ENCODE data around the gene PLEKHJ1.

DNA sequence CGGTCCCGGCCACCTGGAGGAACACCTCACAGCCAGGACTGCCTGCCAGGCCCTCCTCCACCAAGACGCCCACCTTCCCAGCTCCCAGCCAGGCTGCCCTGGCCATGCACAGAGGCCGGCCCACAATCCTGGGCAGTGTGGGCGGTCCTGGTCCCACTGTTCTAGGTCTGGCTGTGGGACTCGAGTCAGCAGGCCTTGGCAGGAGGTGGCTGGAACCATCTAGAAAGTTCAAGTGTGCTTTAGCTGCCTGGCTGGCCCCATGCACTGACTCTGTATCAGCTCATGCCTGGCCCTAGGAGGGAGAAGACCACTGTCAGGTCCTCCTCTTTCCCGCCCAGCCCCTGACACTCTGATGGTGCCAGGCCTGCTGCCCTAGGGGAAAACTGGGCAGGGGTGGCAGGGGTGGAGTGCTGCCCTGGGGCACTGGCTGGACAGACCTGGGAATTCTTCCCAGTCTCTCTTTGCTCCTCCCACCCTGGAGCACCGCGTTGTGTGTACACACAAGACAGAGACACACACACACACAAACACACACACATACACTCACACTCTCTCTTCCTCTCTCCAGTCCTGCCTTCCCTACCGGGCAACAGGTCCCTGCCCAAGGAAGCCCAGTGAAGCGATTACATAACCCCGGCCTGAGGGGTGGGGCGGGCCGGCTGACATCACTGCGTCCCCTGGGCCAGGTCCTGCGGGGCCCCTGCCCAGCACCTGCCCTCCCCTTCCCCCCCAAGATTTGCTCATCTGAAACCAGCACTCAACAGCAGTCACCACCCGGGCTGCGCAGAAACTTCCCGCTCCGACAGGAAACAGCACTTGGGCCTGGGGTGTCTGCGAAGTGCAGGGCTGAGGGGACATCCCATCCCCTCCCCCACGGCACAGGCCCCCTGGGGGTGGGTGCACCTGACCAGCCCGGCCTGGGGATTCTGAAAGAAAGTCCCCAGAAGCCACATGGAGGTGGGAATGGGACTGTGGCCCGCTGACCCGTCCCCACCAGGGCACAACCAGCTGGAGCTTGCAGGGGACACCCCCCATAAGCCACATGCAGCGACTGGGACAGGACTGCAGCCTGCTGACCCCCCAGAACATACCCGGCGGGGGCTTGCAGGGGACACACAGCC, 1.3 kb downstream of the MKNK2 start:
- PRO-cap, result bidirectional peak, plus-strand start at position 275 of the sequence, minus-strand start at position 93 of the sequence; unidirectional peak, plus-strand start at position 786 of the sequence
- RRBS, 2 experiments, result 2% methylated on average over 4 to 7 of the region's 28 CpGs

DNA sequence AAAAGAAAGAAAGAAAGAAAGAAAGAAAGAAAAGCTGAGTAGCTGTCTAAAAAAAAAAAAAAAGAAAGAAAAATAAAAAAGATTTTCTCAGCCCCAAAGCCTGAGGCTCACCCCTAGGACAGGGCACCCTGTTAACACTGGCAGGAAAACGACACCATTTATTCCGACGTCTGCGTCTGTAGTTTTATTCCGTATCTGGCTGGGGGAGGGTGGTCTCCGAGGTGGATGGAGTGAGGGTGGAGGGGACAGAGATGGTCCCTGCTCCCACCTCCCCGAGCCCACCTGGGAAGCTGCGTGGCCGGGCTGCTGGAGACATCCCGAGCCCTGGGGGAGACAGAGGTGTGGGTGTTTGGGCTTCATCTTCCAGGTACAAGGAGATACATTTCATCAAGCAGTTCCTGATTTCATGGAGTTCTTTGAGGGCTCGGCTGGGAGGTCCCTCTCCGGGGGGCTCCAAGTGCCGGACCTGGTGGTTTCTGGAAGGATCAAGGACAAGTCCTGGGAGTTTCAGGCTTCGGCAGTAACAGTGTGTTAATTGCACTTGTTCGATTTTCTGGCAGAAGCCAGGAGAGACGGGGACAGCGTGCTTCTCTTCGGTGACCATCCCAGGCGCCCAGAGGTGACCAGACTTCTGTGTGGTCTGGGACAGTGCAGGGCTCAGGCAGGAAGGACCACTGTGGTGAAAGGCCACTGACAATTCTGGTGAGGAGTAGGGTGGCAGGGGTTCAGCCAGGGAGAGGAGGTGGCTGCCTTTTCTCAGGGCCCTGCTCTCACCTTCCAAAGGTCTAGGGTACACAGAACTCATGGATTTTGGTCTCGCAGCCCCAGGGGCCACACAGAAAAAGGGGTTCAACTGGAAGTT, 20.1 kb upstream of the MKNK2 start:
- PRO-cap, result no peak
- RRBS, 2 experiments, result no CpG with 5 or more reads among the region's 20 CpGs

DNA sequence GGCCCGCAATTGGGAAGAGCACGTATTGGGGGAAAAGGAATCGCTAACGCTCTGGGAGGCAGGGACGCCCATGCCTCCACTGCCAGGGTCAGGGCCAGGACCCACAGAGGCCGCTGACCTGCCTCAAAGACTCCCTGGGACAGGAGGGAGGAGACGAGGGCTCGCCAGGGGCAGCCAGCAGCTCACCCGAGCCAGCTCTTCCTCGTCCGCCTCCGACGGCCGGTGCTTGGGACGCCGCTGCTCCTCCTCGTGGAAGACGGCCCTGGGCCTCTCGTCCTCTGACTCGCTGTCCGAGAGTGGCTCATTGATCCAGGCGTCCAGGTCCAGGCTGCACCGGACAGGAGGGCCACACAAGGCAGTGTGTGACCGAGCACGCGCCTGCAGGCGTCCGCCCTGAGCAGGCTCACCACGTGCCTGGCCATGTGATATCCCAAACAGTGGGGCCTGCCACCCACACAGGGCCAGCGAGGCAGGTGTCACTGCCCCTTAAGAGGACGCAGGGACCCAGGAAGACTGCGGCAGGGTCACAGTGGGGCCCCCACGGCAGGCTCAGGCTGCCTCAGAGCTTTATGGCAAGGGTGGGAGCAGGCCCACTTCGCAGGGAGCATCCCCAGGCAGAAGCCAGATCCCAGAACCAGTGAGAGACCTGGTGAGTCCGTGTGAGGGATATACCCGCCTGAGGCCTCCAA, 19.8 kb downstream of the IZUMO4 start:
- PRO-cap, result no peak
- RRBS, 2 experiments, result 98 to 100% methylated on average over 4 to 6 of the region's 36 CpGs

DNA sequence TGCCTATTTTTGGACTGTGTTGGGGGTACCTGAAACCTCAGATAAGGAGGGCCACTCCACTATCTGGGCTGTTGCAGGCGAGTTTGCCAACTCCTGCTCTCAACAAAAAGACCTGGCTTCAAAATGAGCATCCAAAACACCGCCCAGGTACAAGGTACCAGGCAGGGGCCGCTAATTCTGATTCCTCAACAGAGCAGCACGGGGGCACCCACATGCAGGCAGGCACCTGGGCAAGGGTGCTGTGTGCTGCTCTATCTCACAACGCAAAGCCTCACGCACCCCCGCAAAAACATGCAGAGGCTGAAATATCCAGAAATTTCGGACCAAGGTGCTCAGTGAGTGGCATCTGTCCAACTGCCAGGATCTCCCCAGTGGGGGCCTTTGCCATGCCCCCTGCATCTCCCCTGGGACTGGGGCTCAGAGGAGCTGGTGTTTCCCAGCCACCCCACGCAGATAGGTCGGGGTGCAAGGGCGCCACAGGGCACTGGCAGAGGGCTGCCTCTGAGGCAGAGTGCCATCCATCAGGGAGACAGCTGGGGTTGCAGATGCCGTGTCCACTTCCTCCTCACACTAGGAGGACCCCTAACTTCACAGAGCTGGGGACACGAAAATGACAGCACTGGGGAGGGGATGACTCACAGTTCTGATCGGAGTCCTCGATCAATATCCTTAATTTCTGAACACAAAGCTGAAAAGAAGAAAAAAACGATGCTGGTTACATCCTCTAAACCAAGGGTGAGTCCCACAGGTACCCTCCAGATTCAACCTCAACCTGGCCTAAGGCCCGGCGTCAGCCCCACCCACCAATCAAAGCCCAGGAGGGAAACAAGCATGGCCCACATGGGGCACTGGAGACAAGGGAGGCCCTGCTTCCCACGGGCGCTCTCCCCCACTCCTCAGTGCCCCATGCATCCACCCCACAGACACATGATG, 26.3 kb downstream of the IZUMO4 start:
- PRO-cap, result no peak
- RRBS, 2 experiments, result no CpG with 5 or more reads among the region's 20 CpGs

GRCh38 chr19:2127691-2128340, 23.6 kb downstream of the AP3D1 start:
- PRO-cap, result no peak
- RRBS, 2 experiments, result 29 to 75% methylated on average over 1 of the region's 24 CpGs

DNA sequence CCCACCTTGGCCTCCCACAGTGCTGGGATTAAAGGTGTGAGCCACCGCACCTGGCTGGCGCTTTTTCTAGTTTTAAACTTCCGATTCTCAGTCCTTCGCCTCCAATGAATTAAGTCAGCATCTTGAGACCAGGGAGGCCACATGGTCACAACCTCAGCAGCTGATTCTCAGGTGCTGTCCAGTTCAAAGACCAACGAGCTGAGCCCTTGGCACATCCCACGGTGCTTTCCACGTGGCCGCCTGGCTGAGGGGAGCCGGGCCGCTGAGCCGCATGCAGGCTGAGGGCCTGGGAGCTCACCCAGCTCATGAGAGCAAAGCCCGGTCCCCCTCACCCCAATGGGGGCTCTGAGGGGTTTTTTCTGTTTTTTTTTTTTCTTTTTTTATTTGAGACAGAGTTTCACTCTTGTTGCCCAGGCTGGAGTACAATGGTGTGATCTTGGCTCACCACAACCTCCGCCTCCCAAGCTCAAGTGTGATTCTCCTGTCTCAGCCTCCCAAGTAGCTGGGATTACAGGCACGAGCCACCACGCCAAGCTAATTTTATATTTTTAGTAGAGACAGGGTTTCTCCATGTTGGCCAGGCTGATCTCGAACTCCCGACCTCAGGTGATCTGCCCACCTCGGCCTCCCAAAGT, 8.9 kb downstream of the AP3D1 start:
- PRO-cap, result no peak
- RRBS, 2 experiments, result 95 to 97% methylated on average over 4 of the region's 18 CpGs

GRCh38 chr19:2166440-2167070, 2.8 kb downstream of the DOT1L start:
- PRO-cap, result no peak
- RRBS, 2 experiments, result no CpG with 5 or more reads among the region's 18 CpGs

GRCh38 chr19:2167071-2167754, 3.5 kb downstream of the DOT1L start:
- PRO-cap, result no peak
- RRBS, 2 experiments, result no CpG with 5 or more reads among the region's 27 CpGs

DNA sequence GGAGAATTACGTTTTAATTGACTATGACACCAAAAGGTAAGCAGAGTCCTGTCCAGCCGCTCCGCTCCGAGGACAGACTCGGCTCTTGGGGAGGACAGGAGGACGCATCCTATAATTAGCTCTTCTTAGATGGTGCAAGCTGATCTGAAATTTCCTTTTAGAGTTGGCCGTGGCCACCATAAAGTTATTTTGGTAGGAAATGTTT, 22.1 kb downstream of the DOT1L start:
- PRO-cap, result no peak
- RRBS, 2 experiments, result no CpG with 5 or more reads among the region's 7 CpGs

DNA sequence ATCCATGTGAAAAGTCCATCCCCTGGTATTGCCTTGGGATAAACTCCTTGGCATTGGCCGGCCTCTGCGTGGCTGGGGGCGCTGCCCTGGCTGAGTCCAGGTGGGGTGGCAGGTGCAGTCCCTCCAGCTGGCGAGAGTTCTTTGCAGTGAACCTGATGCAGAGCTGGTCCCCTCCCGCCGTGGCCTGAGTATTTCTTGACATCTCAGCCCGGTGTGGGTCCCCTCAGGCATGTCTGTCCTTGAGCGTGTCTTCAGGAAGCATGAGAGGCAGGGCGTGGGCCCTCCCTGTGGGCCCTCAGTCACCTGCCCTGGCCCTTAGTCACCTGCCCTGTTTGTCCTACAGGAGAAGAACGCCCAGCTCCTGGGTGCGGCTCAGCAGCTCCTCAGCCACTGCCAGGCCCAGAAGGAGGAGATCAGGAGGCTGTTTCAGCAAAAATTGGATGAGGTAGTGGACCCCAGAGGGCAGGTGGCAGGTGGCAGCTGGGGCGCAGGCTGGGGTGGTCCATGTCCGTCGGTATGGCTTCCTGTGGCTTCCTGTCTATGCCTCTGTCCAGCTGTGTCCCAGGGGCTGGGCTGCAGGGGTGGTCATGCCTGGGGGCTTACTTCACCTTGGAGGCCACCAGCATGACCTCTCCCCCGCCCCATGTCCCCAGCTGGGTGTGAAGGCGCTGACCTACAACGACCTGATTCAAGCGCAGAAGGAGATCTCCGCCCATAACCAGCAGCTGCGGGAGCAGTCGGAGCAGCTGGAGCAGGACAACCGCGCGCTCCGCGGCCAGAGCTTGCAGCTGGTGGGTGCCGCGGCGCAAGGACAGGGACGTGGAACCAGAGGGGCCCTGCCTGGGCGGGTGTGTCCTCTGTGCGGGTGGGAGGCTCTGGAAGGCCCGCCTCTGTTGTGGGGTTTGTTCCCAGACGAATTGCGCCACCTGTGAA, 22.7 kb downstream of the PLEKHJ1 start:
- PRO-cap, result no peak
- RRBS, 2 experiments, result no CpG with 5 or more reads among the region's 35 CpGs

- PRO-cap, result bidirectional peak, plus-strand start at chr19:2236846, minus-strand start at chr19:2236664
- RRBS, 2 experiments, result 3 to 4% methylated on average over 17 to 32 of the region's 91 CpGs
Observed at GRCh38 chr19:2236107-2236965, at the start of gene PLEKHJ1. TSS of gene PLEKHJ1 (minus strand) at chr19:2236329.

- PRO-cap, result no peak
- RRBS, 2 experiments, result 2% methylated on average over 7 of the region's 25 CpGs; no CpG with 5 or more reads in 1 of the 2 experiments
Observed at GRCh38 chr19:2236966-2237202, 260 bp downstream of the SF3A2 start.

GRCh38 chr19:2237607-2238070, 1.0 kb downstream of the SF3A2 start:
- PRO-cap, result no peak
- RRBS, 2 experiments, result no CpG with 5 or more reads among the region's 20 CpGs

DNA sequence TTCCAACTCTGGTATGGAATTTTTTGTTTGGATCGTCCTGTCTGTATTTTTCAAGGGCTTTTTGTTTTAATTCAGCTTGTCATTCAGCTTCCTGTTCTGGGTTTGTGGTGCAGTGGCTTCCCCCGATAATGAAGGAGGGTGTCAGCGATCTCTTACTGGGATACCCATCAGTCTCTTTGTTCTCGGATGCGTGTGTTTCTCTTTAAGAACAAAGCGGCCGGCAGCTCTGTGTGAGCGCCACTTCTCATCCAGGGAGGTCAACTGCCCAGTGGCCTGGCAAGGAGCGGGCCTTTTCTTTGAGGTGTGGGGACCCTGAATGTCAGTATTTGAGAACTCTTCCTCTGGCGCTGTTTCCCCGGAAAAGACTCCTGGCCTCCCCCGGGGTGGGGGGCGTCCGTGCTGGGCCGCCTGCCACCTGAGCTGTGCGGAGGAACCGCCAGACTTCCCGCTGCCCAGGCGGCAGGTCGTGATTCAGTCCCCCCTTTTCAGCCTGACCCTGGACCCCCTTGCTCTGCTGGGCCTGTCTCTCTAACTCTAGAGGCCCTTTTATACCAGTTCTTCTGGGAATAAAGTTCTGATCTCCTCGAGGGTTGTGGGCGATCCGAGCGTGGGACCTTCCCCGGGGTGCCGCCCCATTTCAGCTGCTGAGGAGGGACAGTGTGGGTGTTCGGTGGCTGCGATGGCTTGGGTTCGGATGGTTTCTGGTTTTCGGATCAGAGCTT, 3.3 kb downstream of the SF3A2 start:
- PRO-cap, result no peak
- RRBS, 2 experiments, result no CpG with 5 or more reads among the region's 30 CpGs

DNA sequence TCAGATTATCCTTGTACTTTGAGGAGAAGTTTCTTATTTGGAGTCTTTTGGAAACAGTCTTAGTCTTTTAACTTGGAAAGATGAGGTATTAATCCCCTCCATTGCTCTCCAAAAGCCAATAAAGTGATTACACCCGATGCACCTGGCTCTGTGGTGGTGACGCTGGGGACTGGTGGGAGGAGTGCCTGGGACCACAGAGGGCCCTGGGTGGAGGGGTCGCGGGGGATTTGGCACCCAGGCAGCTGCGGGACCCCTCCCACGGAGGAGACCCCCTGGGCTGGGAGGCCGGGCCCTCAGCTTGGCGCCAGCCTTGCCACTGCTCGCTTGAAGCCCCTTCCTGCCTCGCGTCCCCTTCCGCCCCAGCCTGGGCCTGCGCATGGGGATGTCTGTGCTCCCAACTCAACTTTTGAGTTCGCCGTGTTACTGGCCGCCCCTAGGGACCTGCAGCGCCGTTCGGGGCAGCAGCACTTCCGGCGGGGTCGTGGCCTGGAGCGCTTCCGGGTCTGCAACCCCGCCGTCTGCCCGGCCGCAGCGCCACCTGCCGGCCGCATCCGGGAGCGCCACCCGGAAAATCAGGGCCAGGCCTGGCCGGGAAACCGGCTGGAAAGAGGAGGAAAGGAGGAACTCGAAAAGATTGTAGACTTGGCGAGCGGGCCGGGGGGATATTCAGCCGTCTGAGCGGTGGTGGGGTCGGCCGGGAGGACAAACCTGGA, 8.5 kb downstream of the PEAK3 start:
- PRO-cap, result no peak
- RRBS, 2 experiments, result 0 to 5% methylated on average over 3 of the region's 44 CpGs

GRCh38 chr19:2295422-2296277, 12.3 kb downstream of the LINGO3 start:
- PRO-cap, result no peak
- RRBS, 2 experiments, result 31 to 75% methylated on average over 1 to 2 of the region's 29 CpGs

GRCh38 chr19:2327198-2328235, 869 bp downstream of the LSM7 start:
- PRO-cap, result bidirectional peak, plus-strand start at chr19:2327989, minus-strand start at chr19:2327787
- RRBS, 2 experiments, result no CpG with 5 or more reads among the region's 24 CpGs

- PRO-cap, result no peak
- RRBS, 2 experiments, result 14 to 15% methylated on average over 34 to 38 of the region's 84 CpGs
Observed at GRCh38 chr19:2425046-2425841, 2.1 kb downstream of the TIMM13 start.

DNA sequence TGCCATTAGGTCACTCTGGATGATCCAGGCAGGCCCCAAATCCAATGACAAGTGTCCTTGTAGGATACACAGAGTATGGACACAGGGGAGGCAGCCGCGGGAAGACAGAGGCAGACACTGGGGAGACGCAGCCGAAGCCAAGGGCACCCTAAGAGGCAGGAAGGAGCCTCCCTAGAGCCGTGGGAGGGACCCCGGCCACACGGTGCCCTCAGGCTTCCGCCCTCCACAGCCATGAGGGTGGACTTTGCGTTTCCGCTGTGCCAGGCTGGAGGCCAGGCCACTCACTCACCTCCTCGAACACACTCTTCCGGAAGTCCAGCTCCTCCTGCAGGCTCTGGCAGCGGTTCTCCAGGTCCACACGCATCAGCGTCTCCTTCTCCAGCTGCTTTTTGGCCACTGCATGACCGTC, 10.5 kb upstream of the TIMM13 start:
- PRO-cap, result no peak
- RRBS, 2 experiments, result no CpG with 5 or more reads among the region's 16 CpGs

DNA sequence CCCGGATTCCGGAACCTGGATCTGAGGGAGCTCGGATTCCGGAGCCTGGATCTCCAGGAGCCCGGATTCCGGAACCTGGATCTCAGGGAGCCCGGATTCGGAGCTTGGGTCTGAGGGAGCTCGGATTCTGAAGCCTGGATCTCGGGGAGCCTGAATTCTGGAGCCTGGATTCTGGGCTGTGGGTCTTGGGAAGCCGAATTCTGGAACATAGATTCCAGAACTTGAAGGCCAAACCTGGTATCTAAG, 6.4 kb upstream of the LMNB2 start:
- PRO-cap, result no peak
- RRBS, 2 experiments, result no CpG with 5 or more reads among the region's 11 CpGs